Karpas-422 (cell line): ENCODE measurements around the gene OLFML3.

- PRO-cap = no peak
- RAMPAGE, long total RNA = no peak
Observed at GRCh38 chr1:113446492-113447378, 56.4 kb downstream of the MAGI3 start.

DNA sequence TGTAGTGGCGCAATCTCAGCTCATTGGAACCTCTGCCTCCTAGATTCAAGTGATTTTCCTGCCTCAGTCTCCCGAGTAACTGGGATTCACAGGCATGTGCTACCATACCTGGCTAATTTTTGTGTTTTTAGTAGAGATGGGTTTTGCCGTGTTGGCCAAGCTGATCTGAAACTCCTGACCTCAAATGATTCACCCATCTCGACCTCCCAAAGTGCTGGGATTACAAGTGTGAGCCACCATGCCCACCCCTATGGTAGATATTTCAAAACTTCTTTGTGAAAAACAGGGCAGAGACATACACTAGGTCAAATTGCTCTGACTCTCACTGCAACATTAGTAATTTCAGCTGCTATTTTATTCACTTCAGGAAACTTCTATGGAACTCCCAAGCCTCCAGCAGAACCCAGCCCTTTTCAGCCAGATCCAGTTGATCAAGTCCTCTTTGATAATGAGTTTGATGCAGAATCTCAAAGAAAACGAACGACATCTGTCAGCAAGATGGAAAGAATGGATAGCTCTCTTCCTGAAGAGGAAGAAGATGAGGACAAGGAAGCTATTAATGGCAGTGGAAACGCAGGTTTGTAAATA is 174.2 kb downstream of the PHTF1 start:
- PRO-cap = no peak
- RAMPAGE, long total RNA = no peak

DNA sequence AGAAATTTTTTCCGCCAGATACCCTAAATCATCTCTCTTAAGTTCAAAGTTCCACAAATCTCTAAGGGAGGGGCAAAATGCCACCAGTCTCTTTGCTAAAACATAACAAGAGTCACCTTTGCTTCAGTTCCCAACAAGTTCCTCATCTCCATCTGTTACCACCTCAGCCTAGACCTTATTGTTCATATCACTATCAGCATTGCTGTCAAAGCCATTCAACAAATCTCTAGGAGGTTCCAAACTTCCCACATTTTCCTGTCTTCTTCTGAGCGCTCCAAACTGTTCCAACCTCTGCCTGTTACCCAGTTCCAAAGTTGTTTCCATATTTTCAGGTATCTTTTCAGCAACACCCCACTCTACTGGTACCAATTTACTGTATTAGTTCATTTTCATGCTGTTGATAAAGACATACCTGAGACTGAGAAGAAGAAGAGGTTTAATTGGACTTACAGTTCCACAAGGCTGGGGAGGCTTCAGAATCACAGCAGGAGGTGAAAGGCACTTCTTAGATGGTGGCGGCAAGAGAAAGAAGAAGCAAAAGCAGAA is 39.8 kb downstream of the PHTF1 start:
- PRO-cap = no peak
- RAMPAGE, long total RNA = no peak

- PRO-cap = bidirectional peak, plus-strand start at chr1:113871806, minus-strand start at chr1:113871736
- RAMPAGE, long total RNA = no peak
Observed at GRCh38 chr1:113871434-113872845, 15.4 kb downstream of the BCL2L15 start.

GRCh38 chr1:113901645-113902153 is 2.9 kb downstream of the AP4B1 start:
- PRO-cap = no peak
- RAMPAGE, long total RNA = no peak

- PRO-cap = bidirectional peak, plus-strand start at chr1:113929650, minus-strand start at chr1:113929482; unidirectional peak, plus-strand start at chr1:113929931
- RAMPAGE, long total RNA = no peak
Observed at GRCh38 chr1:113929415-113930155, 461 bp downstream of the HIPK1 start.

DNA sequence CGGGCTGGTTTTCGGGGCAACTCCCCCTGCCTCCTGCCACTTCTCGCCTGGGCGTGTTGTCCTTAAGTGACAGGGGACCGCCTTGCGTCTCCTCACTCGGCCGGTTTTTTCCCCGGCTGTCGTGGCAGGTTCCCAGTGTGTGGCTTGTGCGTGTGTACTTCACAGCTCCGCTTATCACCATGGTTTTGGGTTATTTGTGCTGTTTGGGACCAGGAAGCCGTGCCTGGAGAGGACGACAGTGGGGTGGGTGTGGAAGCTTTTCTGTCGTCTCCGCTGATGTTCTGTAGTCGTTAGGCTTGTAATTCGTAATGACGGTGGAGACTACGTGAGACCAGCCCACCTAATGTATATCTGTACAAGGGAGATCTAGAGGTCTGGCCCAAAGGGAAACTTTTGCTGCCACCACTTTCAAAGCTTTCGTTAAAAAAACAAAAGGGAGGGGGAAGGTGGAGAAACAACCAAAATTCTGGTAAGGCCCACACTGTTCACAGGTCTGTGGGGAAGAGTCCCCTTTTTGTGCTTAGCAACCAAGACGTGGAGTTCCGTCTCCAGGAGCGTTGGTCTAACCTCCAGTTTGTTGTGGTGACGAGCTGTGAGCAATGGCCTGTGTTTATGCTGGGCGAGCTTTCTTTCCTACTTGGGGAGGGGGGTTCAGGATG is 1.2 kb downstream of the HIPK1 start:
- PRO-cap = bidirectional peak, plus-strand start at position 307 of the sequence, minus-strand start at position 169 of the sequence; bidirectional peak, plus-strand start at position 634 of the sequence, minus-strand start at position 489 of the sequence
- RAMPAGE, long total RNA = no peak

DNA sequence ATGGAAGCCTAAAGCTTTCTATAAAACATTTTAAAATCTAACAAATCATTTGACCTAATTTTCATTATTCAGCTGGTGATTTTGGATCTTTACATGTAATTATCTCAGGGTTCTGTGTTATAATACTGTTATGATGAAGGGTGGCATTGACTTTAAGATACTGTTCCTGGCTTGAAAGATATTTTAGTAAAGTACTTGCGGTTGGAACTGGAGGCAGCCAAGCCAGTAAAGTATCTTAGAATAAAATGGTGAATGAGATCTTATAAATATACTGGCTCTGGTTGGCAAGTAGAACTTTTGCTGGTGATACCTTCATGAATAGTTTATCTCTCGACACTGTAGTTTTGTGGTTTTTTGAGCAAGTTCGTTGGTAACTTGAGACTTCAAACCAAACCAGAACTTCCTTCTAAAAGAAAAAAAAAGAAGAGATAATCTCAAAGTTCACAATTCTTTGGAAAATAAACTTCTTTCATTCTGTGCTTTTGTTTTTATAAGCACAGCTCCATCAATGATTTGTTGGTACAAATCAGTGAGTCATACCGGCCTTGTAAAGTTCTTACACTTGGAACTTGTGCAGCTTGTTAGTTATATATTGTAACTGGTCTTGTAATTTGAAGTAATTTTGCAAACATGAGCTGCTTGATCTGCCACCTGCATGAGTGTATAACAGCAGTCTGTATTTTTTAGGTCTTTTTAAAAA is 2.3 kb downstream of the HIPK1 start:
- PRO-cap = no peak
- RAMPAGE, long total RNA = no peak

DNA sequence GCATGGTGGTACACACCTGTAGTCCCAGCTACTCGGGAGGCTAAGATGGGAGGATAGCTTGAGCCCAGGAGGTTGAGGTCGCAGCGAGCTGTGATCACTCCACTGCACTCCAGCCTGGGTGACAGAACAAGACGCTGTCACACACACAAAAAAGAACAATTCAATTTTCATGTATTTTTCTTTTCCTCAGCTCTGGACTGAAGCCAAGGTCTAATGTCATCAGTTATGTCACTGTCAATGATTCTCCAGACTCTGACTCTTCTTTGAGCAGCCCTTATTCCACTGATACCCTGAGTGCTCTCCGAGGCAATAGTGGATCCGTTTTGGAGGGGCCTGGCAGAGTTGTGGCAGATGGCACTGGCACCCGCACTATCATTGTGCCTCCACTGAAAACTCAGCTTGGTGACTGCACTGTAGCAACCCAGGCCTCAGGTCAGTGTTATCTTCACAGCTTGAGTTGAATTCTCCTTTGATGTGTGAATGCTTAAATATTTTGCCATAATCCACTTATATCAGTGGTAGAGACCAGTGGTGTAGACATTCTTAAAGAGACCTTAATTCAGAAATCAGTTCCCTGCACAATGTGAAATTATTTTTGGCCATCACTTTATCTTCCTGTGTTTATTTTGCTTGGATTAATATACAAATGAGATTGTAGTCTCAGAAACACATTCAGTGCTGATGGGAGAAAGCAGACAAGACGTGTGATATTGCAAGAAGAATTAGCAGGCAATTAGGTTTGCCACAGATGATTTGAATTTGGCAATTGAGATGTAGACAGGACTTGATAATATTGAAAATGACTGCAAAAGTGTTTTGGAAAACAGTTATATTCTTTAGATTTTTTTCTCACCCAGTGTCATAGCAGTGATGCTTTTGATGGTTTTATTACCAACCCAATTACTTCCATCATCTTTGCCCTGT is 9.2 kb upstream of the OLFML3 start:
- PRO-cap = no peak
- RAMPAGE, long total RNA = no peak

GRCh38 chr1:113978759-113979823 is at the start of gene OLFML3:
Gene OLFML3, plus strand, starts transcription at chr1:113979474.
- PRO-cap = no peak
- RAMPAGE, long total RNA = no peak

DNA sequence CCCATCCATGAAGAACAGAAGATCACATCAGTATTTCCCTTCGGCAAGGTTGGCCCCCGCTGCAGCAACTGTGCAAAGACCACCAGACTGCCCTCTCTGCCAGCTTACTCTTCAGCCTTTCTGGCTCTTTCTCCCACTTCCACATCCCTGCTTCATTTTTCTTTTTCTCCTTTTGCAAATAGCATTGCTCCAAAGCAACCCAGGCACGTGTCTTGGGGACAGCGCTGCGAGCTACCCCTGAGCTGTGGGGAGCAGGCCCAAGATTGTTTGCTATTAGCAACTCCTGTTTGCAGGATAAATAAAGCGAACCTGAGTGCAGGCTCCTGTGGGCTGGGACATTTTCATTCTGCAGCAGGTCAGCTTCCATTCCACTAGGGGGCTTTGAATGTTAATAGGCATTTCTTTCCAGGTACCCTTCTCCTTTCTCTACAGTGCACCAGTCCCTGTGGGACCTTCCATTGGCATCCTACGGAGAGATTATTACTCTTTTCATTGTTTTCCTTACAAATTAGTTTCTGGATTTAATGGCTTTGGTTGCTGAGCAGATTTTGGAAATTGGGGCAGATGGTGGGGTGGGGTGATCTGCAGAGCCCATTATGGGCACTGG is 53.9 kb downstream of the OLFML3 start:
- PRO-cap = no peak
- RAMPAGE, long total RNA = no peak

DNA sequence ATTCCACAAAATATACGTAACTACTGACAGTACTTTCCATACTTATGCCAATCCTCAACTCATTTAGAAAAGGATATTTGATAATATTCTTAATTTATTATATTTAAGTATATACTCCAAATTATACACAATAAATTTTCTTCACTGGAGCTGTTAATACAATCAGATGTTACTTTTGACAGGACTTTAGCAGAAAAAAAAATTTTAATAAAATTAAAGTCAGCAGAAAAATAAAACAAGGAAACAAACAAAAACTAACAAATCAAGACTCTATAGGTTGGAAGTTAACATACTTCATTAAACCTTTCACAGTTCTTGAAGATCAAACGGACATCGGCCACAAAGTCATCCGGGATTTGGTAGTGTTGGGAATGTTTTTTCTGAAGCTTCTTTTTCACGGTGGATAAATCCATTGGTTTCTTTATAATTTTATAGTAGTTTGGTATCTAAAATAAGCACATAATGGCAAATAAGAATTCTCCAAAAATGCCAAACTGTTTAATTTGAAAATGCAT is 111.8 kb downstream of the TRIM33 start:
- PRO-cap = no peak
- RAMPAGE, long total RNA = no peak

- PRO-cap = no peak
- RAMPAGE, long total RNA = no peak
Observed at GRCh38 chr1:114726770-114727304, 10.3 kb upstream of the NRAS start.

DNA sequence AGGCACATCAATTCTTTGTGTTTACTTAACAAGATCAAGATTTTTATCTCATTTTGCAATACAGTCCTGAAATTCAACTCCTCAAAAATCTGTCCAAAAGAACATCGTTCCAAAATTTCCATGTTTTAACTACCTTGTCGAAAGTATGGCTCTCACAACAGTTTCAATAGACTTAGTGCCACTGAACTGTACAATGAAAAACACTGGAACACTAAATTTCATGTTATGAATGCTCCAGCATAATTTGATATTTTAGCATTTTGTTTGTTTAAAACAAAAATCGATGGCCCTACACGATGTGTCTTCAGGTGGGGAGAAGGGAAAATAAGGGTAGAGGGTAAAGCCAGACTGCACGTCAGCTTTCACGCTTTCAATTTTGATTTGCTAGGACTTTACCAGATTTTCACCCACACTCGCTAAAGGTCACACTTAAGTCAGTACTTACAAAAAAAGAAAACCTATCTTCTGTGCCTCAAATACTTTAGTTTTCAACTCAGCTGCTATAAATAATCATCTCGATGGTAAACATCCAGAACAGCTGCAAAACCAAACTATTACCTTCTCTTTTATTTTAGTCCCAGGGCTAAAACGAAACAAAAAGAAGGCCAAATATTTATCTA is 1.9 kb downstream of the CSDE1 start:
- PRO-cap = no peak
- RAMPAGE, long total RNA = no peak

- PRO-cap = no peak
- RAMPAGE, long total RNA = no peak
Observed at GRCh38 chr1:115084726-115085456, 4.4 kb downstream of the TSPAN2 start.

GRCh38 chr1:115090573-115091026 is 1.3 kb upstream of the TSPAN2 start:
- PRO-cap = no peak
- RAMPAGE, long total RNA = no peak

DNA sequence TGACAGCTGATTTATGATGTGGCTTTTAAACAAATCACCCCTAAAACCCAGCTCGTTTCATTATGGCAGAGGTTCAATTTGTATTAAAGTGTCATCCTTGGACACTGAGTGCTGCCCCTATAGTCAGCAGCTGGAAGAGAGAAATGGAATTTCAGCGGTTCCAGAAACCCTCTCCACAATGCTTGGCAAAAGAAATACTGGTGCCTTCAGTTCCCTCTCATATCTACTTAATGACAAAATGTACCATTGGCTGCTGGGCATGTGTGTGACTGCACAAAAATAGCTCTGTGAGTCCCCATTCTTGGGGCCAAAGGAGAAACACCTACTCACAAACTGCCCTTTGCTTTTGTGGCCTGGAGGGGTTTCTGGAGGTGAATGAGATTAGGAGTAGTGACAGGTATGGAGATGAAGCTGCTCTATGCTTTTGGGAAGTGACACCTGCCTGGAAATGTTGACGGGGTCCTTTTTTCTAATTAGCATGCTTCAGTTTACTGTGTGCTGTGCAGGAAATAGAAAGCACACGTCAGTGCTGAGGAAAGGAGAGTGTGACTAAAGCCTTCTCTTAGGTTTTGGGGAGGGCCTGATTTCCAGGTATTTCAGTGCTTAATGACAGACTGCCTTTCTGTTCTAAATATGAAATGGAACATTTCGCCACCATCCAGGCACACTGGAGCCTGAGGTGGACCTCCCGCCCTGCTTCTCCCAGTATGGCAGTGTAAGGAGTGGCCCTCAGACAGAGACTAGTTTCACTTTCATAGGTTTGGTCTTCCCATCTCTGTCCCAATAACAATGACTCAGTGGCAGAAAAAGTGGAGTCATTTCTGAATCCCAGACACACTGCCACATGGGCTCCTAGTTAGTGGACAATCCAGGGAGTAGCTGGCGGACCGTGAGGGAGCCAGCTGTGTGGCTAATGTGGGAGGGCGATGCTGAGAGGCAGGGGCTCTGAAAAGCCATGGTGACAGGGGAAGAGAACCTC is 95.3 kb upstream of the TSPAN2 start:
- PRO-cap = no peak
- RAMPAGE, long total RNA = no peak

DNA sequence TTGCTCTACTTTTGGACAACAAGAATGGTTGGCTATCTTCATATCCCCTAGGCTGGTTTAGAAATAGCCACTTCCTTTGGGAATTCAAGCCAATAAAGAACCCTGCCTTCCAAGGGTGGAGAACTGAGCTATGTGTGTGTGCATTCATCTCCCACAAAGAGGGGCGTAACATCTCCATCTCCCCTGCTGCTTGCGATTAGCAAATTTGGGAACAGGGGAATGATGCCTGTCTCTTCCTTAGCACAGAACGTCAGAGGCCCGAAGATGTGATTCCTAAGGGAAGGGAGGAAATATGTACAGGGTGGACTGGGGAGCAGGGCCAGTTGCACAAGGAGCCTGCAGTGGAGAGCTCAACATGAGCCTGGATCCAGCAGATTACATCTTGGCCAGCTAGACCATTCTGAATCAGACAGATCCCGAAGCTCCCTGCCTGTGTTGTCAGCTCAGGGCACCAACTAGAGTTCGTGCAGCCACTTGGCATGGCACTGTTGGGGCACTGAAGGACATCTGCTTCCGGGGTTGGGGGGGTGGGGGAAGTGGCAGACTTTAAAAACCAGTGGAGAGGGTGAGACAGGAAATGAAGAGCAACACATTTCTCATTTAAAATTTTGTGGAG is 118.1 kb downstream of the NGF start:
- PRO-cap = no peak
- RAMPAGE, long total RNA = no peak

- PRO-cap = no peak
- RAMPAGE, long total RNA = no peak
Observed at GRCh38 chr1:115283931-115284652, 54.0 kb downstream of the NGF start.

DNA sequence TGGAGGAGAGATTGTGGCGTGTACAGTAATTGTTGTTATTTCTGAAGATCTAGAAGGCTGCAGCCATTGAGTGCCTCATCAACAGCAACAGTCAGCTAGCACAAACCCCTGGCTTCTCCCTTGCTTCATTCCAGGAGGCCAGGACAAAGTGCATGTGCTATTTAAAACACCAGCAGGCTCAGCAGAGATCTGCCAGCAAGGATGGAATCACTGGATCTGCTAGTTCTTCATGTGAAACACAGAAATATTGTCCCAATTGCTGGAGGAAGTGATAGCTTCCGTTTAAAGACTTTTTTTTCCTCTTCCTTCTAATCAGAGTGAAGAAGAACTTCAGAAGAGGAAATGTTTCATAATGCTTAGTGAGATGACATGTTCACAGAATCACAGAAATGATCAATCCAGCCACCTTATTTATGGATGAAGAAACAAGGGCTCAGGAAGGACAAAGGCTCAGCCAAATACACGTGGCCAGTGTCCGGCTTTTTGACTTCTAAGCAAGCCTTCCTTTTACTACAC is 3.0 kb upstream of the NGF start:
- PRO-cap = no peak
- RAMPAGE, long total RNA = no peak